Renal cortical epithelial cell (primary cell): ENCODE measurements around the genes KBTBD8 and LMOD3.

- RRBS = 1% methylated on average over 9 of the region's 73 CpGs
These were observed at the start of gene KBTBD8 for GRCh38 chr3:66998209-66999215. KBTBD8 (plus strand) TSS chr3:66998307.

- RRBS = no CpG with 5 or more reads among the region's 6 CpGs
These were observed 262.4 kb downstream of the SUCLG2 start for GRCh38 chr3:67391896-67392616.

DNA sequence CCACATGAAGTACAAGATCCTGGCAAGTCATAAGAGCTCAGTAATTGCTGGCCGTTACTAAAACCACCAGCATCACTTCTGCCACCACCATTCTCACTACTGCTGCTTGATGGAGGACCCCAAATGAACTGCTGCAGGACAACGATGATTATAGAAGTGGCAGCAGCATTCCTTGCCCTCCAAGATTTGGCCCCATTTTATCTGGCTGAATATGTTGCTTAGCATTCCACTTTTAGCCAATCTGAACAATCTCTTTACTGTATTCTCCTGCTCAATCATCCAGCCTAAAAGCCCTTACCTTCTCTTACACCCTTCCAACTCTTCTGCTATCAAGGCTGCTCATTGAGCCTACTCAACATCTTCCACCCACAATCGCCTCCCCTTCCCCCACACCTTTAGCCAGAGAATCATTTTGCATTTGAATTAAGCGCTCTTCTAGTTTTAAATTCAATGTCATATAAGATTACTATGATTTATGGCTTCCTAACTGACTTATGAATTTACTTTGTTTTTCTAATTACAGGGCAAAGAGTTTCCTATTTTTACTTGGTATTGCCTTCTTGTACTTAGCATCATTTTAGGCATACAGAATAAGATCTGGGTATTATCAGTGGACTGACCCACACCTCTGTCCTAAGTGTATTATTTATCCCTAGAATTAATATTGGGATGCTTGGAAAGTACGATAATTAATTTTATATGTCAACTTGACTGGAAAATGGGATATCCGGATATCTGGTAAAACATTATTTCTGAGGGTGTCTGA is 229.6 kb downstream of the SUCLG2 start:
- RRBS = no CpG with 5 or more reads among the region's 6 CpGs

DNA sequence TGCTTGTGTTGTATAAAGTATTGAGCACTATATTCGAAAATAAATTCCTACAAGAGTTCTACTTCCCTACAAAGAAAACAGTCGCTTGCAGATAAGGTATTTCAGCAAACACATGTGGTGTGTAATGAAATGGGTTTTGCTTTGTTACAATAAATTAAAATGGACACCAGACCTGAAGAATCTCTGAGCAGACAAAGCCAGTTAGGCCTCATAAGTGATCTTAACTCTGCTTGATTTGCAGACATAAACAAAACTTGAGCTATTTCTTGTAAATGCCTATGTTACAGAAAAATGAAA is 164.9 kb downstream of the SUCLG2 start:
- RRBS = no CpG with 5 or more reads among the region's 2 CpGs

DNA sequence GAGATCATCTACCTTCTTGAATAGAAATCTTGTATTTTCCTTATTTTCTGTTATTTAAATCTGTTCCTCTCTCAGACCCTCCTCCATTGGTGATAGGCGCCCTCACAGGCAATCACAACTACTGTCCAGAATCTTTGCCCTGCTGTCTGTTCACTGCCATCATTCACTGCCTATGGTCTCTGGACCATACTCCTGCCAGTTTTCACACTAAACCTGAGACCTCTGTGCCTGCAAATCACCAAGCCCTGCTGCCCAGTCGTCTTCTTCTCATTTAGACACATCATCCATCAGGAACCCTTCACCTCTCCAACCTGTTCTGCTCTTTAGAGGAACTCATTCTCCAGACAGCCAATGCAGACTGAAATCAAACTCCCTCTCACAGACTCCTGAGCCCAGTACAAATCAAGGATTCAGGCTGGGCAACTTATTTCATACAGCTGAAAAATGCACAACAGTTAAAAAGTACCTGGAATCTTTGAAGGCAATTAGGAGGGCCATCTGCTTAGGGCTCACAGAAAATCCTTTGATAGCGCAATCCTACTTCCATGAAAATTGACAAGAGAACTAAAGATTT is 118.0 kb downstream of the SUCLG2 start:
- RRBS = no CpG with 5 or more reads among the region's 3 CpGs

DNA sequence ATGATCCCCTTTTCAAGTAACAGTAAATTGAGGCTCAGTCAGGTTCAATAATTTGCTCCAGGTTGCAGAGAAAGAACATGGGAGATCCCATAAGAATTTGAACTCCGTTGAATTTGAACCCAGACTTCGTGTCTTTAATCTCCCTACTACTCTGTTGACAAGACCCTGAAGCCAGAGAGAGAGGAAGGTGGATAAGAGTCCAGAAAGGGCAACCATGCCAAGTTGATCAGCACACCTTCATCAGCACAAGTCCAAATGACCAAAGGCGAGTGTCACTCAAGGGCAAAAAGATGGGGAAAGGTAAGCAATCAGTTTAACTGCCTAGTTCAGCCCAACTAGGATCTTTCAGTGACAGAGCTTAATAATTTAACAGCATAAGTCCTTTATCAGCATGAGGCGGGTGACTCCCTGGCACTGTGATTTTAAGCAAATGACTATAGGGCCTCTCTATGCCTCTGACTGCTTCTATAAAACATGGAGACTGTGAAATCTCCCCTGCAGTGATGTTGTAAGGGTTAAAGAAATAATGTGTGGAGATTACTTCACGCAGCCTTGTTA is 6.2 kb downstream of the SUCLG2 start:
- RRBS = no CpG with 5 or more reads among the region's 5 CpGs

GRCh38 chr3:67947670-67947942 is 56.4 kb upstream of the TAFA1 start:
- RRBS = no CpG with 5 or more reads among the region's 3 CpGs

DNA sequence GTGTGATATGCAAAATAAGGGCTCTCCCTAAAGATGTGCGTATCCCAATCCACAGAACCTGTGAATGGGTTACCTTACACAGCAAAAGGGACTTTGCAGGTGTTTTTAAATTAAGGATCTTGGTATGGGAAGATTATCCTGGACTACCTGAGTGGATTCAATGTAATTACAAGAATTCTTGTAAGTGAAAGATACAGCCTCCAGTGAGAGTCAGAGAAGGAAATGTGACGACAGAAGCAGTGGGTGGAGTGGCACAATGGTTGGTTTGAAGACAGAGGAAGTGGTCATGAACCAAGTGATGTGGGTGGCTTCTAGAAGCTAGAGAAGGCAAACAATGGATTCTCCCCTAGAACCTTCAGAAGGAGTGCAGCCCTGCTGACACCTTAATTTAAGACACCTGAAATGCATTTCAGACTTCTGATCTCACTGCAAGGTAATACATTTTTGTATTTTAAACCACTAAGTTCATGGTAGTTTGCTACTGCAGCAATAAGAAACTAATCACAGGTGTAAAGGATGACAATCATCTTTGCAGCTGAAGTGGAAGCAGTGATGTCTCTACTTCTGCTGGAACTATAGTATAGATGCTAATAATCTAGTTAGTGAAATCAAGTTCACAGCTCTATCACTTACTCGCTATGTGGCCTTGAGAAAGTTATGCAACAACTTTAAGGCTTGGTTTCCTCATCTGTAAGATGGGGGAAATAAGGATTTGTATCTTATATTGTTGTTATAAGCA is 53.7 kb downstream of the TAFA1 start:
- RRBS = no CpG with 5 or more reads among the region's 3 CpGs

GRCh38 chr3:68081575-68082008 is 77.5 kb downstream of the TAFA1 start:
- RRBS = no CpG with 5 or more reads among the region's 8 CpGs

DNA sequence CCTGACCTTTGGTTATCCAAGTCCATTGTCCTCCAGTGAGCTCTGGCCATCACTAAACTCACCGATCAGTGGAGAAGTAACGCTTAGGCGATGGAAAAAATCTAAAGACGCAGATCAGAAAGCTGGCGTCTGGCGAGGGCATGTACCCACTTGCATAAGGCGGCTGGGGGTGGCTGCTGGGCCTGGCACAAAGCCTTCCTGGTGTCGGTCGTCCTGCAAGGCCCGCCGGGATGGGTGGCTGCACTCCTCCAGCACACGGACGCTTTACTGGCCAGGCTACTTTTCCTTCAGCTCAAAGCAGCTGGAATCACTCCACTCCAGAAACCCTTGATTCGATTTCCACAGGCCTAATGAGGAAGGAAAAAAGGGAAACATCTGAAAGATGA is 1.0 kb downstream of the EOGT start:
- RRBS = no CpG with 5 or more reads among the region's 14 CpGs

GRCh38 chr3:69047160-69048348 is 4.6 kb downstream of the TMF1 start:
- RRBS = no CpG with 5 or more reads among the region's 11 CpGs

GRCh38 chr3:69081488-69081932 is 1.3 kb upstream of the UBA3 start:
- RRBS = no CpG with 5 or more reads among the region's 2 CpGs

GRCh38 chr3:69089949-69090461 is 5.3 kb downstream of the ARL6IP5 start:
- RRBS = no CpG with 5 or more reads among the region's 4 CpGs

DNA sequence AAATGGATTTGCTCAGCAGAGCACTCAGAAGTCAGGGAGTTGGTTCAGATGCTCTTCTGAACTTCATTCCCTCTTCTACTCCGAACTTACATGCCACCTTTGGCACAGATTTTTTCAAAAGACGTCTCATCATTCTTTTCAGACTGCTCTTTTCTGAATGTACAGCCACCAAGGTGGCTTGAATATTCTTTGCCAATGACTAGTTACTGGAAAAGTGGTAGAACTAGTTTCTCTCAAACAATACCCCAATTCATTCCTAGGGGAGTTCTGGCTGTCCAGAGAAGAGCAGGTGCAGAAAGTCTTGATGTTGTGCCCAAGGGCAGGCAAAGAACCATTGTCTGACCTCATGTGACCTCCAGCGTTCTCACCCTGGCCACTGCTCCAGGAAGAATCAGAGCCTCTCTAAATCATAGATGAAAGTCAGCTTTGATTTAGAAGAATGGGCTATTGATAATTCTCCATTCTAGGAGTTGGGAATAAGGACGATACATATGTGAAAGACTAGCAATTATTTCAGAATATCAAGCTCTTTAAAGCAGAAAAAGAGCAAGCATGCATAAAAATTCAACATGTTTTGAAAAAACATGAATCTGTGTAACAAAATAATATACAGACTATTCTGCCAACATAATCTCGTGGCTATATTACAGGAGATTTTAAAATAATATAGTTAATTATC is 5.4 kb downstream of the LMOD3 start:
- RRBS = no CpG with 5 or more reads among the region's 5 CpGs

DNA sequence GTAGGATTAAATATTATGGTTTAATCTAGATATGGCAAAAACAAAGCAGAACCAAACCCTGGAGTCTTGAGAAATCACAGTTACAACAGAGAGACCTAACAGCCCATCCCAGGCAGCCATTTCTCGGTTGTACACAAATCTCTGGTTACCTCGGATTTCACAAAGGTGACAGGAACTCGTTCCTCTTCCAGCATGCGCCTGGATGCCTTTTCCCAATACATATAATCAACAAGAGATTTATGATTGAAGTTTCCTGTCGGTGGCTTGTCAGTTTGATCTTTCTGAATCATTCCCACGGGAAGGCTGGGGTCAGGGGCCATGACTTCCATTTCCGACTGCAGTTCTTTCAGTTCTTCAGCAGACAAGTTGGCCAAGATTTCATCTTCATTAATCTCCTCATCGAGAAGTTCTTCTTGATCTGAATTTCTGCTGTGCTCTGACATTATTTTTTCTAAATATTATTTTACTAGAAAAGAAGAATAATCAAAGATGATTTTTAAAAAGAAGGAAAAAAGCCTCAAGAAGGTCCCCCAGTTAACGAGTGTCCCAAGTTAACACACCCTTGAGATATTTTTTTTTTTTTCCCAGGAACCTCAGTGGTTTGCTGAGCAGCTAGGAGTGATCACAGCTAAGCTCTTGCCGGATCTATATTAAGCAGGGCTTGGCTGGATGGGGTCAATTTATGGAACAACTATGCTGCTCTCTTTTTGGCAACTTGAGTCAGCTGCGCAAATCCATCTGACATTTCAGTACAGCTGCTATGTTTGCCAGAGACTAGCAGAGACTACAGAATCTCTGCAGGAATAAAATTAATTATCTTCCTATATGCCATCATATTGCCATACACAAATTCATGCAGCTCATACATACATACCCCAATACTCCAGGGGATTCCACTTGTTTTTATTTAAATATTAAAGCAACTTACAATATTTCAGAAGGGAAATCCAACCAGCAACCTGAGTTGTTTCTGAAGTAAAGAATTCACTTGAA is at the start of gene LMOD3:
Gene LMOD3, minus strand, starts transcription at position 652 of the 993 bp plus-strand sequence.
- RRBS = no CpG with 5 or more reads among the region's 11 CpGs

GRCh38 chr3:69240663-69241388 is 118.4 kb upstream of the LMOD3 start:
- RRBS = no CpG with 5 or more reads among the region's 8 CpGs

GRCh38 chr3:69384245-69384963 is 1.5 kb downstream of the FRMD4B start:
- RRBS = no CpG with 5 or more reads among the region's 2 CpGs

DNA sequence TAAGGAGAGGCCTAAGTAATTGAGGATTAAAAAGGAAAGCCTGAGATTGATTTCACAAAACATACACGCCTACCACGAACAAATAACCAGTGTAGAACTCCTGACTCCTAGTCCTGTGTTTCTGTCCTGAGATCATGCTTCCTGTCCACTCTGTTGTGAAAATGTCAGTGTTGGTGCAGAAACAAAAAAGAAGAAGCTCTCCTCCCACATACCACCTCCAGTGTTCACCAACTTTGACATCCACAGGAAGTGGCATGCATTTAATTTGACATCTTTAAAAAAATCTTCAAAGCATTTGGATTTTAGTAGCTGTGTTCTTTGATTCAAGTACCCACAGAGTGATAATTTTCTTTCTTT is 8.6 kb downstream of the MITF start:
- RRBS = no CpG with 5 or more reads among the region's 2 CpGs

DNA sequence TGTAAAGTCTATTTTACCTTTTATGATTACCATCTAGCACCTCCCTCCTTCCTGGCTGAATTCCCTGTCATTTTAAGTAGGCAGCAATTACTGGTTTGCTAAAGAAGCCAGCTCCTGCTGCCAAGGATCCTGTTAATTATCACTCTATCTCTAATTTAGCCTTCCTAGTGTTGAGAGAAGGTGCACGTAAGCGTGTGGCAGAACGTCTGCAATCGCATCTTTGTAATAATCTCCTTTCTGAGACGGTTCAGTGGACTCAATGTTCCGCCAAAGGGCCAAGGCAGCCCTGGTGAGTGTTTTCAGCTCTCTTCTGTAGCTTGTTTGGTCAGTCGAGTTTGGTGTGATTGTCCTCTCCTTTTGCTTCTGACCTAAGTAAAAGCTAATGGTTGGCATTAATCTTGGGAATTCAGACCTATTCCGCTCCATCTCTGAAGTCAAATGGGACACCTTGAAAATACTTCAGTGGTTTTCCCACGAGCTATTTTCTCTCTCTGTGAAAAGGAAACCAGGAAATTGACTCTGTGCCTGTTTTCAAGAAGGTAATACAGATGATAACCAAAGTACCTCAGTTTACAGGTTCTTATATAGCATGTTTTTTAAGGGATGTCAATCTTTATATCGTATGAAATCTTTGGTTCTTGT is 24.3 kb downstream of the MITF start:
- RRBS = no CpG with 5 or more reads among the region's 10 CpGs